PC-3 (cell line): ENCODE measurements around the genes KIF20A, CDC23 and REEP2.

- RAMPAGE, long total RNA, result no peak
Measured at GRCh38 chr5:135466121-135466631, 14.0 kb upstream of the TIFAB start.

GRCh38 chr5:135834836-135835750 lies 630 bp downstream of the SLC25A48 start:
- RAMPAGE, long total RNA, result no peak

DNA sequence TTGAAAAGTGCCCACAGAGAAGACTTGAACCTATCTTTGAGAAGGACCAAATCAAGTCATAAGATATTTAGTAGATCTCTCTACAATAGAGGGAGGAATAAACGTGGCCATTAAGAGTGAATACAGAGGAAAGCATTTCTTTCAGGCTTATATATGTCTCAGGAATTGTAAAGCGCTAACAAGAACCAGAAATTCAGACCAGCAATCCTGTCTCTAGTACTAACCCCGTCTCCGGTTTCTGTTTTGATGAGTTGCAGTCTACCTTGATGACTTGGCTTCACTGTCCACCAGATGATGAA lies 8.6 kb upstream of the TGFBI start:
- RAMPAGE, long total RNA, result no peak

- RAMPAGE, long total RNA, result no peak
Measured at GRCh38 chr5:136094318-136095041, 38.2 kb upstream of the SMAD5 start.

DNA sequence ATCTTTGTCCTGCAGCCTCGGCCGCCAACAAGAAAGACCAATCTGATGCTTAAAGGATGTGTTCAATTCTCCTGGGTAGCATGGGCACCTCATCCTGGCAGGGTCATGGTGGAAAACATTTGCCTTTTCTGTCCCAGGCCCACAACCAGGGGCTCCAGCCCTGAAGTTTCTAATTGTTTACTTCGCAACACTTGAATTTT lies 26.2 kb upstream of the SMAD5 start:
- RAMPAGE, long total RNA, result no peak

- RAMPAGE, long total RNA, result no peak
Measured at GRCh38 chr5:136811674-136812033, 446.3 kb upstream of the TRPC7 start.

DNA sequence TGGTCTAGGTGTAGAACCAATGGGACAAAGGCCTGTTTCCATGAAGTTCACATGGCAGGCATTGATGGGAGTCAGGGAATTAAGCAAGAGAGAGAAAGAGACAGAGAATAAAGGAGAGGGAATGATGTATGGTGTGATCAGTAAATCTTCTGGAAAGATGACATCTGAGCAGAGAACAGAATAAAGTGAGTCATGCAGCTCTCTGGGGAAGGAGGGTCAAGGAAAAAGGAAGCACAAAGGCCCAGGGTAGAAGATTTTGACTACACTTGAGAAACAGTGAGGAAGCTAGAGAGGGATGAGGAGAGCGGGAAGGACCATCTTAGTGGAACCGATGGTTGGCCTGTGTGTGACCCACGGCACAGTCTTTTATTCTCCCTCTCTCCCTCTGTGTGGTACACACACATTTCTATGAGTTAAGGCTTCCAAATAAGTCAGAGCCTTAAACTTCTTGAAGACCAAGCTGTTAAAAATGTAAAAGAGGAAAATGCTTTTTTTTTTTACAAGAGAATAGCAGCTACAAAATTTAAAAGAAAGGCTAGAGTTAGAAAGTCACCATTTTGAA lies 425.9 kb downstream of the SPOCK1 start:
- RAMPAGE, long total RNA, result no peak

- RAMPAGE, long total RNA, result no peak
Measured at GRCh38 chr5:137187177-137187558, 312.0 kb downstream of the SPOCK1 start.

DNA sequence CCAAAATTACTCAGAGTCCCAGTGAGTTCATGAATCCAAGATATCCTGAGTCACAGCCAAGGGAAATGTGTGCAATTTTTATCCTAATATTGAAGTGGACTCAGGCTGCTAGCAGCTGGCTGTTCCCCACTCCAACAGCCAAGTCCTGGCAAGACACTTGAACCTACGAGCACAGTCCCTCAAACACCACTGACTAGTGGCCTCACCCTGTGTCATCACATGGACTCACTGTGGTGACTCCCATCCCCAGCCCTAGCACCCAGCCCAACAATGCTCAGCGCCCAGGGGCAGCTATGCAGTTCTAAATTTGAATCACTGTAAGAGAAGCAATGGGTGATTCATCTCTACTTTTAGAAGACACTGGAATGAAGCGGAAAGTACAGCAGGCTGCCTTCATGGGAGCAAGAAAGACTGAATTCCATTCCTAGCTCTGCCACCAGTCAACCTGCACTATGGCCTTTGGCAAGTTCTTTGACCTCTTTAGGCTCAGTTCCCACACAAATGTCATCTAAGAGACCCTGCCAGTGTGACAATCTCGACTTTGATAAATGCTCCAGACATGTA lies 113.6 kb downstream of the KLHL3 start:
- RAMPAGE, long total RNA, result no peak

- RAMPAGE, long total RNA, result no peak
Measured at GRCh38 chr5:137695817-137696486, 39.9 kb downstream of the KLHL3 start.

- RAMPAGE, long total RNA, result no peak
Measured at GRCh38 chr5:137880167-137880875, 8.9 kb upstream of the PKD2L2 start.

- RAMPAGE, long total RNA, result no peak
Measured at GRCh38 chr5:138178874-138179626, at the start of gene KIF20A. TSS of gene KIF20A (plus strand) at chr5:138179112.

GRCh38 chr5:138212912-138213917 lies at the start of gene CDC23:
TSS of gene CDC23 (minus strand) at chr5:138213323.
- RAMPAGE, long total RNA, result no peak

DNA sequence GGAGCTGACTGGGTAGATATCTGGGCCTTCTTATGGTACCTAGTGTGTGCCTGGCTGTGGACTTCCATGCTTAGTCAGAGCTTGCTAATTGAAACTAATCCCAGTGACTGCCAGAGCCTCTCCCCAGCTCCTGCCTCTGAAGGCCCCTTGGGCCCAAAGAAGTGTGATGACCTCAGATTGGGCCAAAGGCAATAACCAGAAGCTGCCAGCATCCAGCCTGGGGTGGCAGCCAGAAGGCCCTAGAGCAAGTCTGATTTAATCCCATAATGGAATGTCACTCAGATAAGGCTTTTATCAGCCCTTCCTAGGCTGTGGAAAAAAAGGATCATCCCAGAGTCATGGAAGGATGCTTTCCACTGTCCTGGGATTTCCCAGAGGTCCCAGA lies 17.2 kb upstream of the CDC23 start:
- RAMPAGE, long total RNA, result no peak

GRCh38 chr5:138438646-138439334 lies at the start of gene REEP2:
TSS of gene REEP2 (plus strand) at chr5:138439057.
- RAMPAGE, long total RNA, result no peak

DNA sequence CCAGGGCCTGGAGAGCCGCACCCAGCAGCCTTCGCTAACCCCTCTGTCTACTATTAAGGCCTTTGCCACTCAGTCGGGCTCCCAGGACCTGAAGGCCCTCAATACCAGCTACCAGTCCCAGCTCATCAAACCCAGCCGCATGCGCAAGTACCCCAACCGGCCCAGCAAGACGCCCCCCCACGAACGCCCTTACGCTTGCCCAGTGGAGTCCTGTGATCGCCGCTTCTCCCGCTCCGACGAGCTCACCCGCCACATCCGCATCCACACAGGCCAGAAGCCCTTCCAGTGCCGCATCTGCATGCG lies 1.9 kb downstream of the EGR1 start:
- RAMPAGE, long total RNA, result no peak

GRCh38 chr5:138470405-138471076 lies 5.3 kb downstream of the EGR1 start:
- RAMPAGE, long total RNA, result no peak

- RAMPAGE, long total RNA, result no peak
Measured at GRCh38 chr5:138509026-138509397, 34.0 kb downstream of the ETF1 start.

GRCh38 chr5:138512675-138513232 lies 30.3 kb downstream of the ETF1 start:
- RAMPAGE, long total RNA, result no peak

DNA sequence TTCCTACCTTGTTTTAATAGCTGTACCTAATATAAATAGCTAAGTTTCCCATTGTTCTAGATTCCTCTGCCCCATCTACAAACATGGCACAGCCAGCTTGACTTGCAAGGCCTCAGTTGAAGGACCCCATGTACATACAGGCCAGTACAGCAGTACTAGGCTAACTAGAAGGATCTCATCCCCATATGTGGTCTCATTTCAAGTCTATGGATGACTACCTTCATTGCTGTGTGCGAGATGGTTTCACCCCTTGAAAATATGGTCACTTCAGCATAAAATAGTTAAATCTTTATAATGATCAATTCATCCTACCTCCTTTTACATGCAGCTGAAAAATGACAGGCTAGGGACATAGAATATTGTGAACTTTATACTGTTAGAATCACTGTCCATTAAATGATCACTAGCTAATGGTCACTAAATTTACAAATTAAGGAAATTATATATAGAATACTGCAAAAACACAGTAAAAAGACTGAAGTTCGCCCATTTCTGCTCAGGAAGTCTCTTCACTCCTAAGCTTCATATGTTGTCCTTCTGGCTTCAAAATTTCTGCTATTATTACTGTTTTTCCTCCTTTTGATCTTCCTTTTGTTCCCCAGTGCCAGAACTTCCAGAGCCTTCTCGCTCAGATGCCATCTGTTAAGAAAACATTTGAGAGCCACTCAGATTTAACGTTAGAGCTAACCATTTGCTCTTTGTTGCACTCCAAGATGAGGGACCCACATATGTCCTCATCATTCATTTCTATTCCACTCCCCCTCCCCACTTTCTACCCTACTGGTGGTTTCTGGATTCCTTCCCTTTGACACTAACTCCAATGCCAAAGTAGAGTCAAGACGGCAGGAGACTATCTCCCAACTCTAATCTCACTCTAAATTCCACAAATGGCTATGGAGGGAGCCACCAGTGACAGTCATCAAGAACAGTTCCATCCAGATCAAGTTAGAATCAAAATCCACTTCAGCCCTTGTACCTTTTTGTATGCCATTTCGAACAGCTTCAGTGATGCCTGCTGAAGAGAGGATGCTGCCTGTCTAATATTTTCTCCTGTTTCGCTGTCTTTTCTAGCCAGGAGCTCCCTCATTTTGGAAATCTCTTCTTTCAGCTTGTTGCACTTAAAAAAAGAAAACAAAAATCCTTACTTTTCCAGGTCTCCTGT lies 12.8 kb upstream of the ETF1 start:
- RAMPAGE, long total RNA, result no peak